Diencephalon (tissue), 2 donors: ENCODE measurements around the gene PDE9A.

- RAMPAGE, long total RNA = no peak
These were observed 2.2 kb upstream of the ZBTB21 start for GRCh38 chr21:42012087-42013036.

GRCh38 chr21:42025357-42025809, 15.2 kb upstream of the ZBTB21 start:
- RAMPAGE, long total RNA = no peak

- RAMPAGE, long total RNA = no peak
These were observed 9.7 kb upstream of the UMODL1 start for GRCh38 chr21:42061340-42061988.

GRCh38 chr21:42247272-42248032, 28.5 kb downstream of the ABCG1 start:
- RAMPAGE, long total RNA = no peak

DNA sequence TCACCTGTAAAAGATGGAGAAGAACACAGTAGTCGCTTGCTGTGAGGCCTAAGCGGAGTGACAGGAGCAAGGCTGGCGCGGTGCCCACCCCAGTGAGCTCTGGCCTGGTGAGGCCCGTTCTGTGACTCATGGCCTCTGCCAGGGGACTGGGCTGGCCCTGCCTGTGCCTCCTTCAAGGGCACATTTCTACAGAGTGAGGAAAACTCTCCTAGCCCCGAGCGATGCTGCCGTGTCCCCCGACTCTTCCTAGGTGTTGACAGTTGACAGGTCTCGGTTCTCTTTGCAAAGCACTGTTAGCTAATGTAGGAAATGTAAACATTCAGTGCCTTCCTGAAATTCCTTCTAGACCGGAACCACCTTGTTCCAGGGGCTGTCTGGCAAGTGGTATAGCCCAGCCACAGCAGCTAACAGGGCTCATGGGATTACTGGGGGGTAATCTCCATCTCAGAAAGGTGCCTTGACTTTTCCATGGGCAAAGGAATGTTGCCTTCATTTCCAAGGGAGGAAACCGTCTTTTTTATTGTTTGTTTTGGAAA, 43.9 kb downstream of the ABCG1 start:
- RAMPAGE, long total RNA = no peak

DNA sequence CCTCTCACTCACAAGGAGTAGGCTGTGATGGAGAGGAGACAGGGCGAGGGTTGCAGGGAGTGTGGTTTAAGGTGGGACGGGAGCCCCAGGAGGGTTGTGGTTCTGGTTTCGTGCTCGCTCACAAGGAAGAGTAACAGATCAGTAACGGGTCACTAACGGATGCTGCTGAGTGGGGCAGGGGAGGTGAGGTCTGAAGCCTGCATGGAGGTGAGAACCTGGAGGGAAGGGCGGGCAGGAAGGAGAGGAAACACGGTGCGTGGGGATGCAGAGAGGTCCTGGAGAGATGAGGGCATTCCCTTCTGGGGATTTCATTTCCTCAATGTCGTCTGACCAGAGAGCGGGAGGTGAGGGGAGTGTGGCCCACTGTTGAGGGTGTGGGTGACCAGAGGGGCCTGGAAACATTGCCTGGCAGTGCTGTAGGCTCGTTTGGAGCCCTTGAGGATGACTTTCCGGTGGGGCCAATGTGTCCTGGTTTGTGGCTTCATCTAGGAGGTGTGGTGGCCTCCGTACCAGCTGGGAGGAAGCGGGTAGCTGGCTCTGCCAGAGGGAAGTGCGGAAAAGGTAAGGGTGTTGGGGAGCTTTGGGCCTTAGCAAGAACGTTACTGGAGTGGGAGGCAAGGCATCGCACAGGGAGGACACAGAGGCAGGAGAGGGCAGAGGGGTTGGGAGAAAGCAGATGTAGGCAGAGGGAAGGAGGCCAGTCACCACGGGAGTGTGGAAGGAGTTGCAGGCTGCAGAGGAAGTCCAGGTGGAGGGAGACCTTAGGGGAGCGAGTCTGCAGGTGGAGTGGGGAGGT, 28.5 kb downstream of the TFF3 start:
- RAMPAGE, long total RNA = no peak

DNA sequence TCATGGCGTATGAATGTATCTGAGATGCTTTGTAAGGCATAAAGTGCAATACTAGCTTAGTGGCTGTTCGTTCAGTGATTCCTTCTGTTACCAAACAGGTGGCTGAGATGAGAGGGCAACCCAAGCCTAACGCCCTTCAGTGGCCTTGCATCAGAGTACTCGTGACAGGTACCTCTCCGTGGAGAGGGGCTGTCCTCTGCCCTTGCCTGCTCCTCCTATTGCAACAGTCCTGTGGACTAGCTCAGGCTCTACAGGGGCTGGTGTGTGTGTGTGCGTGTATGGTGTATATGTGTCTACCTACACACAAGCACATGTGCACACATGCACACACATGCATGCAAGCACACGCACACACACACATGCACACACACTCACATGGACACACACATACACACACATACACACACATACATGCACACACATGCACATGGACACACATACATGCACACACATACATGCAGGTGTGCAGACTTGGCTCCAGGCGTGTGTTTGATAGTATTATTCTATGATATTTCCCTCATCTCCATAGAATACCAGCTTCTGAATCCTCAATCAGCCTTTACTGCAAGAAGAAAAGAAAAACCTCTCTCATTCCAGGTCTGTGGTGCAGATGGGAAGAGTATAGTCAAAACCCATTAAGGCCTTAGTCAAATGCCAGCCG, 15.1 kb downstream of the TFF3 start:
- RAMPAGE, long total RNA = no peak

DNA sequence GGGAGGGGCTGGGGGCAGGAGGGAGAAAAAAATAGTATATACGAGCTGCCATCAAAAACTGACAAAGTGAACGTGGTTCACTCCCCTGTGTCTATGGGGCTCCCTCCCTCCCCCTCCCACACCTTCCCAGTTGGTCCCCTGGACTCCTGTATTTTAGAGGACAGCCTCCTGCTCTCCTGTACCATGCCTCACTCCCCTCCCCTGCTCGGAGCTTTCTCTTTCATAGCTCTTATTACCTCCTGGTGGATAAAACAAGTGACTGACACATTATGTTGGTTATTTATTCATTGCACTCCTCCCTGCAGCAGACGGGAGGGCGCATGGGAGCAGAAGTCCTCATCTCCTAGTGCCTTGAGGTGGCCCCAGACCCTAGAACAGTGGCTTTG, 979 bp upstream of the TFF1 start:
- RAMPAGE, long total RNA = no peak

- RAMPAGE, long total RNA = no peak
These were observed 23.4 kb downstream of the UBASH3A start for GRCh38 chr21:42427012-42427654.

GRCh38 chr21:42562530-42562941, 48.9 kb downstream of the SLC37A1 start:
- RAMPAGE, long total RNA = no peak

DNA sequence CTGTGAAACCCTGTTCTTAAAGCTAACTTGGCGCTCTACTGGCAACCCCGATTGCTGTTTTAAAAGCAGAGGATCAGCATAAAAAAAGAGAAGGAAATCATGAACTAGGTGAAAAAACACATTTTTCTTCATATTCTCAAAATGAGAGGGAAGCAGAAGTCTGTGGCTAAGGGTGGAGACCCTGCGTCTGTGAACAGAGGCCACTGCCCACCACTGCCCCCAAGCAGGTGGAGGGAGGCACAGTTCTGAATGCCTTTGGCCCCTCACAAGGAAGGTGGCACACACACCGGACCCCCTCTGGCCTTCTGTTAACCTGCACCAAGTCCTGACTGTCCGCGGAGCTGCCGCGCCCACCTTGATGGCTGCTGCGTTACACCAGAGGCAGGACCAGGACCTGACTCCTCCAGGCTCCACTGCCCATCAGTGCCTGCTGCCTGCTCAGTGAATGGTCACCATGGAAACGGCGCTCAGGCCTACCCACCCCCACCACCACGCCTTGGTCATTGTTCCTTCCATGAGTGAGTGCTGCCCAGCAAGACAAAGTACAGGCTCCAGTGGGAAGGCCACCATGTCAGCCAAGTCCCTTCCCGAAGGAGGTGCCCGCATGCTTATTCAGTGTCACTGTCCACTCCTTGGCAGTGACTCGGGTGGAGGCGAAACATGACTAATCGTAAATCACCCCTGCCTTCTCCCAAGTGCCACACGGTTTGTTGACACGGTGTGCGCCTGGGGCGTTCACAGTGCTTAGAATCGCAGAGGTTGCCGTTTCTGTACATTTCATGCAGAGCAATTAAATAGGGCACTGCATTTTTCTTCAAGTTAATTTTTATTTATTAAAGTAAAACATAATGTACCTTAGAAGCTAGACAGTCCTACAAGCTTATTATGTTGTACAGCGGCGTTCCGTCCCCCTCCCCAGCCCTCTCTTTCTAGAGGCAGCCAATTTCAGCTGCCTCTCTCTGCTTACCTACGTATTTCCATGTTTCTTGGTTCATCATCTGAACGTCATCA, 57.3 kb downstream of the SLC37A1 start:
- RAMPAGE, long total RNA = no peak

GRCh38 chr21:42653325-42654104, at the start of gene PDE9A:
TSS of gene PDE9A (plus strand) at chr21:42653621.
- RAMPAGE, long total RNA = start-site peak on the plus strand at chr21:42653738-42653802, 132 and 172 reads in 2 replicates

- RAMPAGE, long total RNA = no peak
These were observed 49.7 kb downstream of the PDE9A start for GRCh38 chr21:42703057-42703642.

- RAMPAGE, long total RNA = no peak
These were observed 50.6 kb downstream of the PDE9A start for GRCh38 chr21:42703950-42704465.

- RAMPAGE, long total RNA = no peak
These were observed 42.2 kb downstream of the WDR4 start for GRCh38 chr21:42837005-42837699.

- RAMPAGE, long total RNA = no peak
These were observed 16.1 kb downstream of the WDR4 start for GRCh38 chr21:42863153-42863763.

- RAMPAGE, long total RNA = no peak
These were observed 408 bp upstream of the NDUFV3 start for GRCh38 chr21:42892635-42893166.

- RAMPAGE, long total RNA = no peak
These were observed 17.4 kb upstream of the PKNOX1 start for GRCh38 chr21:42956591-42957730.

- RAMPAGE, long total RNA = no peak
These were observed 41.9 kb downstream of the CRYAA start for GRCh38 chr21:43210780-43211085.

DNA sequence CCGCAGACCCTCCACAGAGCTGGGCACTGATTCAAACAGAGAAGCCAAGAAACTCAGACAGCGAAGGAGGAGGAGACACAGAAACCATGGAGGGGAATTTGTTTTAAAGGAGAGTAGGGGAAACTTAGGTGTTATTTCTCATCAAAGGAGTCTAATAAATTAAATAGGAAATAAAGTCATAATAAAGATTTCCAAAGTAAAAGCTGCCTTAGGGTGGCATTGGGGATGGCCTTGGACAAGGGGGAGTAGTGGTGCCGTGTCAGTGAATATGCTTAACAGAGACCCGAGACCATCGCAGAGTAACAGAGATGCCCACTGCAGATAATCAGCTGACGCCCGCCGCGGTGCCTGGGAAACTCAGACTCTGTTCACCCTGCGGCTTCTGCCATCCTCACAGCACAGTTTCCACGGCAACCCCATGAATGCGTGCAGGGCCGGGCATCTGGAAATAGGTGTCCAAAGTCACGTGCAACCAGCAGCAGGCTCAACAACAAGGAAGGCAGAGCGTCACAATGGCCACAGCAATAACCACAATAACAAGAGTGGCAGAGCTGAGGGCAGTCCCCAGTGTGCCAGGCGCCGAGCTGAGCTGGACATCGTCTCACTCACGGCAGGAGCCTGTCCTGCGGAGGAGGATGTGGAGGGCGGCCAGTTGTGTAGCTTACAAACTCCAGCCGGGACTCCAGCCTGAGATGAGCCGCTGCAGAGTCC, 101.9 kb downstream of the CRYAA start:
- RAMPAGE, long total RNA = start-site peak on the plus strand centred at position 476 of the sequence, 23 bp wide, 12 and 6 reads in 2 replicates